Parietal lobe (tissue), 2 donors: ENCODE measurements around the genes FANCI and ARPIN.

DNA sequence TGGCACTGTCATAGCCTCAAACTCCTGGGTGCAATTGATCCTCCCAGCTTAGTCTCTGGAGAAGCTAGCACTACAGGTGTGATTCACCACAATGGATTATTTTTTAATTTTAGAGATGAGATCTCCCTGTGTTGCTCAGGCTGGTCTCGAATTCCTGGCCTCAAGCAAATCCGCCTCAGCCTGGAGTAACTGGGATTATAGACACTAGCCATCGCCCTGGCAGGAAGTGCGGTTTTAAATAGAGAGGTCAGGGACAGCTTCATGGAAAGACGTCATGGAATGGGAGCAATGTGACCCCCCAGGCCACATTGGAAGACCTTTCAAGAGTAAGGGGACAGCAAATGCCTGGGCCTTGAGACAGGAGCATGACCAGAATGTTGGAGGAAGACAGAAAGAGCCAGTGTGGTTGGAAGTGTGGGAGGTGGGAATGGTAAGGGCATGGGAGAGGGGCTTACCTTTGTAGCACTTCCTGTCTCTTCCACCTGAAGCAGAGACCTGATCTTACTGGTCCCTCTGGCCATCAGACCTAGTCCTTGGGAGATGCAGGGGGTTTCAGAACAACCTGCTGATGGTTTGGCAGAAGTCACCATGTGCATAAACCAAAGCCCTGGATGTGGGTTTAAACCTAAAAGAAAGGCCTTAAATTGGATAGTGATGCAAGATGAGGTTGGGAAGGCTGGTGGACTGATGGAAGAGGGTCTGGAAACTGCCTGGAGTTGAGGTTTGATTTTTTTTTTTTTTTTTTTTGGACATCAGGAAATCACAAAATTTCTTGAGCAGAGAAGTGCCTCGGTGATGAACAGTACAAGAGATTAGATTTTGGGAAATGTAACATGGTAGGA is 2.0 kb upstream of the ISG20 start:
- RAMPAGE, long total RNA = no peak

DNA sequence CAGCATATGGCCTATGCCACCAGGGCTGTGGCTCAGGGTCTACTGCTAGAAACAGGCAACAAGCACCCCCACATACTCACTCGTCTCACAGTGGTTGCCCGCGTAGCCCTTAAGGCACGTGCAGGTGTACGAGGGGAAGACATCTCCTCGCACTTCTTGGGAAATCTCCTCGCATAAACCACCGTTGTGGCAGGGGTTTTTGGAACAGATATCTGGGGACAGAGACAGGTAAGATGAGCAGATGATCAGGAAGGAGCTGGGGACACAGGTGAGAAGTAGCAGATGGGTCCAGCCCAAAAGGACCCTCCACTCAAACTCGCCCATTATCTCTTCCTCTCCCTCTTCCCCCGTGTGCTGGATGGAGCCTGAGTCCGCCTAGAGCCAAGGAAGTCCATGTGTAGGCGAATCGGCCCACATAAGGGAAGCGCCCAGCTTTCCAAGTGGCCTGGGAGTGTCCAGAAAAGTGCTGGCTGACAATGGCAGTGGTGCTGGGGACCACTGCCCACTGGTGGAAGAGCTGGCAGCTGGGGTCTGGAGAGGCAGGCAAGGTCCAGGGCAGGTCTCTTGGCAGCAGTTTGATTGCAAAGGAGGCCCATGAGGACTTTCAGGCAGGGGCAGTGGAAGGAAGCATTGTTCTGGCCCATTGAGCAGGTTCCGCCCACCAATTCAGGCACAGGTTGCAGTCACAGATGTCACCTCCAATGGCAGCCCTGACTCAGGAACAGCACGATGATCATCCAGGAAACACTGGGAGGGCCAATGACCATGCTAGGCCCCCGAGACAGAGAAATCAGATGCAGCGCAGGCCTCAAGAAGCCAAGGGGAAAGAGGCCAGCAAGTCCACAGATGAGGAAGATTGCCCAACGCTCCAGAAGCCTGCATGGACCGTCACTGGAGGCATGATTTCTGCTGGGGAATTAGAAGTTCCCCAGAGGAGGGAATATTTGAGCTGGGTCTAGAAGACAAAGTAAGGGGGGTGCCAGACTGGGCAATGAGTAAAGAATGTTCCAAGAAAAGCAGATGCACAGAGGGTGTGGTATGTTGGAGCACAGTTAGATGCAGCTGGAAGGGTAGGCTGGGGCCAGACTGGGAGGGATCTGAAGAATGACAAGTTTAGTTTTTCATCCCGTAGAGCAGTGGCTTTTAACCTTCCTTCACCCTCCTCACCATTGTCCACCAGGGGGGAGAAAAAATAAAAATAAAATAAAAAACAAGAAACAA is 3.1 kb downstream of the MFGE8 start:
- RAMPAGE, long total RNA = no peak

DNA sequence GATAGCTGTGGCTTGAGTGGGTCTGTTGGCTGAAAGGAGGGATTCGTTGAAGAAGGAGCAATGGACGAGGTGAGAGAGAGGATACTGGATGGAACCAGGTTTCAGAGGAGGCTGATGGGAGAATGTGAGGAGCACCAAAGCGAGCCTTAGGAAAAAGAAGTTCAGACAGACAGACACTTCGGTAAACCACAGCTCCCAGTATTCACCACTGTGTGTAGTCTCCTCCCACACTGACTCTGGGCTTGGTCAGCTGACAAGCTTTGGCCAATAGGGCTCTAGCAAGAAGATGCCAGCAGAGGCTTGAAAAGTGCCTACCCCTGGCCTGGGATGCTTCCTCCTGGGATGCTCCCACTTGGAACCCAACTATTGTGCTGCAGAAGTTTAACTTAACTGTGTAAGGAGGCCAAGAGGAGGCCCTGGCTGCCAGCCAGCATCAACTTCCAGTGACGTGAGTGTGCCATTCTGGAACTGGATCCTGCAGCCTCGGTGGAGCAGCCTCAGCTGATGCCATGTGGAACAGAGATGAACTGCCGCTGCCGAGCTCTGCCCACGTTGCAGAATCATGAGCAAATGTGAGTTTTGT is 47.4 kb upstream of the ABHD2 start:
- RAMPAGE, long total RNA = no peak

- RAMPAGE, long total RNA = no peak
Observed at GRCh38 chr15:89127900-89128780, 39.9 kb downstream of the ABHD2 start.

- RAMPAGE, long total RNA = no peak
Observed at GRCh38 chr15:89136511-89137410, 48.5 kb downstream of the ABHD2 start.

DNA sequence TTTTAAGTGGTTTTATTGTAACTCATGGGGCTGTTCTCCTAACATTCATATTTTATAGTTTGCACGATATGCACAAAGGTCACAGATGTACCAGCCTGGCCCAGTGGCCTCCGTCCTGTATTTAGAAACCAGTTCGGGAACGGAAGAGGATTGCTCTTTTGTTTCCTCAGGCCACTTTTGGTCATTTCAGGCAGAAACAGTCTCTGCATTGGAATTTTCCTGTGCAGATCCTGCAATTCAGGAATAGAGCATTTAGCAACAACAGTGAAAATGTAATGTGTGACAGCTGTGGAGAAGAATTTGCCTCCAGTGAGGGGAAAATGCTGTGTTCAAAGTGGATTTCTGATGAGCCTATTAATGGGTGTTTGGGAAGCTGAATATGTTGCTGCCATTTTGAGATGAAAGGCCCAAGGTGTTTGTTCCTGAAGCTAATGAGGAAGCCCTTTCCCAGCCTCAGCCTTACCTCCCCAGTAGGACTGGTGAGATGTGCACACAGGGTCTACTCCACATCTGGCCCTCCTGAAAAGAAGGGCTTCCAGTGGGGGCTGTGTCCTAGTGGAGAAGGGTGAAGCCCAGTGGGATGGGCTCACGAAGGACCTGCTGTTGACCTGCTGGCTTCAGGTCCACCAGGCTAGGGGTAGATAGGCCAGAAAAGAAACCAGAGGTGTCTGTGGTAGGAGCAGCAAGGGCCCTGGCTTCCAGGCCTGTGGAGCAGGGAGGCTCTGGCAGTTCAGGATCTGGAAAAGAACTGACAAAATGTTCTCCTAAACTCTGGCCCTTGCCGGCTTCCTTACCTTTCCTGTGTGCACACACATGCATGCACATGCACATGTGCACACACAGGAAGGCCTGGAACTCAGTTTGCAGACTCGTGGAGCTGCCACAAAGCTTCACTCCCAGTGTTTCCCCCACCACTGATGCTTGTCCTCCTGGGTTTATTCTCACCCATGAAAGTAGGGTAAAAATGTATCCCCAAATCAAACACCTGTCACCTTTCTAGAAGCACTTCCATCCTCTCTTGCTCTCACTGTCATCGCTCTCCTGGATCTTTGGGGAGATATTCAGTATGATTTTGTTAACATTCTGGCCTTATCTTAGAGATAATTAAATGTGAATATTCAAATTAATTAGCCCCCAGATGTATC is 49.5 kb downstream of the ABHD2 start:
- RAMPAGE, long total RNA = no peak

GRCh38 chr15:89243594-89244926 is at the start of gene FANCI:
TSS of gene FANCI (plus strand) at chr15:89243979.
- RAMPAGE, long total RNA = no peak

DNA sequence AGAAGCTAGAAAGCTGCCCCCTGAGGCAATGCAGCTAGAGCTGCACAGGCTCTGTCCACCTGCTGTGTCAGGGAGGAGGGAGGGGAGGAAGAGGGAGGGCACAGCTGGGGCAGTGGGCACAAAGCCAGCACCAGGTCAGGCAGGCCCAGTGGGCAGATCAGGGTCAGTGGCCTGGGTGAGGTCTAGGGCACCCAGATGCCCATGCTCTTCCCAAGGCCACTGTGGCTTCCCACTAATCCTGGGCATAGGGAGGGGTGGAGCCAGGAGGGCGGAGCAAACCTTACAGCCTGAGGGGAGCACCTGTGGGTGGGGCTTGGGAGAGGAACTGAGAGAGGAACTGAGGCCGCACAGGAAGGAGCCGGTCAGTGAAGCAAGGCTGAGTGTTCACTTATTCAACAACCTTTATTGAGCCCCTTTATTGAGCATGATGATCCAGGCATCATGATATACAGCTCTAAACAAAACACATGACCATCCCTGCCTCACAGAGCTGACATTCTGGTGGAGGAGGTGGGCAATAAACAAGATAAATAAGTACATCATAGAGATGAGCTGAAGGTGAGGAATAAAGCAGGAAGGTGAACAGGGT is 55.0 kb downstream of the RHCG start:
- RAMPAGE, long total RNA = no peak

DNA sequence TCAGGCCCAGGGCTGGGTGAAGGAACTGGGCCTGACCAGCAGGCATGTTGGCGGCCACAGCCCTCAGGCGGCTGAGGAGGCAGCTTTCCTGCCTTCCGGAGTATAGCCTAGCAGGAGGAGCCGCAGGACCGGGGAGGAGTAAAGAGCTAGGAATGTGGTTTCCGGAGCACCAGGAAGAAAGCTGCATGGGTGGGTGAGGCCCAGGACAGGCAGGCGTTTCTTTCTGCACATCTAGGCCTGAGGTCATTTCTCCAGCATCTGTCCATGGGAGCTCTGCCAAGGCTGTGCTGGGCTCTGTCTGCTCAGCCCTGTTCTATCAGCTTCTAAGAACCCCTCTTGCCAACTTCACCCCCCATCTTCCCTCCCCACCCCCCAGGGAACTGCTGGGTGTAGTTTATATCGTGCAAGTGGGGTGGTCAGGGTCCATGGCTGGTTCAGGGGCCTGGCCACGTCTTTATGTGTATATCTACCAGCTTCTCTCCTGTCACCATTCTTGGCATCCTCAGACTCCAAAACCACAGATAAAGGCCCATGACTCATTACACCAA is 7.8 kb upstream of the KIF7 start:
- RAMPAGE, long total RNA = no peak

GRCh38 chr15:89805177-89805870 is 9.3 kb downstream of the ANPEP start:
- RAMPAGE, long total RNA = no peak

DNA sequence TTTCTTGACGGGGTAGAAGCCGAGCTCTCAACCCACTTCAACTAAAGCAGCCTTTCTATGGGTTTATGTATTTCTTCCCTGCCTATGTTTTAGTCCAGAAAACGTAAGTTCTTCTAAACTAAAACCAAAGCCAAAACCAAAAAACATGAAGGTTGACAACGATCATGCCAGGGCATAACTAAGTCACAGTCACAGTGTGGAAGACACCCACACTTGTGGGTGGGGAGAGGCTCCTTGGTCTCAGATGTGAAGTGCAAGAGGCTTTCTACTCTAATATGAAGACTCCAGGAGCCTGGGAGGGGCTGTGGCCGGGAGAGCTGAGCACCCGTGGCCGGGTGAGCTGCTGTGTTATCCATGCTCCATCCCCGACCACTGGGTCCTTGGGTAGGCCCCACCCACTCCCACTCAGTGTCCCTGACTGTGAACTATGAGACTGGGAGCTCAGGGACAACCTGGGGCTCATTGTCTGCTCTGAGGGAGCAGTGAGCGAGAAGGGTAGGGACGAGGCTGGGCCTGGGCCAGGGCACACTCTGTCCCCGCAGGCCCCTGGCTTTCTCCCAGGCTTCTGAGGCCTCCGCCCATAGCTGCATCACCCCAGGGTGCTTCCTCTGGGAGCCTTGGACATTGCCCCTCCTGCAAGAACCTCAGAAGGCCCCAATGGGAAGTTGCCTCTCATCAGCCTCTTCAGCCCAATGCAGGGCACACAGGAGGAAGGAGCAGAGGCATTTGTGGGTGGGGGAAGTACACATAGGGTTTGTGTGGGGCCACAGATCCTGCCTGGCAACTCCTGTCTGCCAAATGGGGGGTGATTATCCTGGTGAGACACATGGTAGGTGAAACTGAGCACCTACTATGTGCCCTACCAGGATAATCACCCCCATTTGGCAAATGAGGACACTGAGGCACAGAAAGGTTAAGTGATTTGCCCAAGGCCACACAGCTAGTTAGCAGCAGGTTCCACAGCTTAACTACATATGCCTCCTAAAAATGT is 2.5 kb downstream of the ANPEP start:
- RAMPAGE, long total RNA = no peak

DNA sequence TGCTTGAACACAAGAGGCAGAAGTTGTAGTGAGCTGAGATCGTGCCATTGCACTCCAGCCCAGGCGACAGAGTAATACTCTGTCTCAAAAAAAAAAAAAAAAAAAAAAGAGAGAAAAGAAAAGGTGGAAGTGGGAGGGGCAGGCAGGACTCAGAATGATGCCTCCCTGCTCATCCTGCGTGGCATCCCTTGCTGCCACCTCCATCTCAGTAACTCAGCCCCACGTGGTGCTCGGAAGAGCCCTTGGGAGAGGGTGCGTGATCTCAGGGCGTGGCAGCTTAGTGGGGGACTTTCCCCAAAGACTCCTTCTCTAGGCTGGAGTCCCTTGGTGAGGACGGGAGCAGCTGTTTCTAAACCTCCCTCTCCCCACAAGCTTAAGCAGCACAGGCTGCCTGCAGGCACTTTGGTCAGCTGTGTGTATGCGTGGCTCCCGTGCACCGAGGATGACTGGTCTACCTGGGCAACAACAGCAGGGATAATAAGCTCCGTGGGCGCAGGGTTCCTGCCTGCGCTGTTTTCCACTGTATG is 7.3 kb upstream of the ANPEP start:
- RAMPAGE, long total RNA = no peak

DNA sequence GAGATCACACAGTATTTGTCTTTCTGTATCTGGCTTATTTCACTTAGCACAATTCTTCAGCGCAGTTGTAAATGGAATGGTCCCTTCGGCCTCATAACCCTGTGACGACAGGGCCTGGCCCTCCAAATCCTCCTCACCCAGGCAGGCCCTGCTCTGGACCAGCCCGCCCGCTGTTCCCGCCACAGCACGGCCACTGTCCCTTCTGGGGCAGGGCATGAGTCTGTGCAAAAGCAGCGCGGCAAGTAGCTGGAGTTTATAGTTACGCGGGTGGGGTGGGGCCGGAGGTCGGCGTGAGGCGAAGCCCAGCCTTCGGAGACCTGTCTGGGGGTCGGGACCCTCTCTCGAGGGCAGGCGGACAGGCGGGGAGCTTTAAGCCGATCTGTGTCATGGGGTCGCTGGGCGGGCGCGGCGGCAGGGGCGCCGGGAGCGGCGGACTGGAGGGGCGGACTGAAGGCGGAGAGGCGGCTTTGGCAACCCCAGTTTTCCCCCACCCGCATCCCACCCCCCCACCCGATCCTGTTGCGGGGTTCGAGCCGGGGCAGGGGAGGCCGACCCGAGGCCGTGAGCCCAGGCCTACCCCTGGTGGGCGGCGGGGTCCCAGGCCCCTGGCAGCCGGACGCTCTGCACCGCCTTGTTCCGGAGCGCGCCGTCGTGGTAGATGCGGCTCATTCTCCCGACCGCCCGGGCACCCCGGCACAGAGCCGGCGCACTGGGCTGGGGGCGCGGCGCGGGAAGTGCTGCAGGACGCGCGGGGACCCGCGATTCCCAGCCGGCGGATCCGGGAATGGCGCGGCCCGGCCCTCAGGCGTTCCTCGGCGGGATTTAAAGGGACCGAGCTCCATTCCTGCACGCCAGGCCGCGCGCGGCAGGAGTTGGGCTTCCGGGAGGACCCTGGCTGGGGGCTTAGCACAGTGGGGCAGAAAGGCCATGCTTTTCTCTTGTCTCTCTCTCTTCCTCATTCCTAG is at the start of gene ARPIN:
ARPIN (minus strand) TSS at position 786 of the 965 bp plus-strand sequence.
- RAMPAGE, long total RNA = no peak

GRCh38 chr15:89947458-89947692 is 34.6 kb upstream of the ARPIN start:
- RAMPAGE, long total RNA = no peak

GRCh38 chr15:90001563-90001688 is 302 bp downstream of the ZNF710 start:
- RAMPAGE, long total RNA = no peak

GRCh38 chr15:90103873-90104409 is 1.7 kb upstream of the IDH2 start:
- RAMPAGE, long total RNA = no peak

DNA sequence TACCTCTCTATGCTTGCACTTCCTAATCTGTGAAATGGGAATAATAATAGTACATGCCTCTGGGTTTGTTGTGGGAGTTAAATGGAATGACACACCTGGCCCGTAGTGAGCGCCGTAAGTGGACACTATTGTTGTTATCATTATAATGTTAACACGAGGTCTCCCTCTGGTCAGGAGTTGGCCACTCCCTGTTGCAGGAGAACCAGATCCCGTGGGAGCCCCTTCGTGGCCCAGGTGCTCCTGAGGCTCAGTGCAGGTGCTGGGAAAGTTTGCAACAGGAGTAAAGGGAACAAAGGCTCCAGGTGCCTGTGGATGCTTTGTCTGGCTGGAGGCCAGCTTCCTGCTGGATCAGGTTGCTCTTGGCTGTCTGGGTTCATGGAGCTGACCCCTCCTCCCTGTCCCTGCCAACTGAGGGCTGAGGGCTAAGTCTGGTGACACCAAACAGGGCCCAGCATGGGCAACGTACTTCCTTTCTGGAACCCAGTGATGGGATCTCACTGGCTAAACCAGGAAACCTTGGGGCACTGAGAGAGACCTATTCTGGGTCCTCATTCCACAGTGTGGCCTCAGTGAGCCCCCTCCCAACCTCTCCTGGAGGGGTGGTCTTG is 40.0 kb upstream of the SEMA4B start:
- RAMPAGE, long total RNA = no peak

- RAMPAGE, long total RNA = no peak
Observed at GRCh38 chr15:90231842-90232531, 1.8 kb downstream of the CIB1 start.

DNA sequence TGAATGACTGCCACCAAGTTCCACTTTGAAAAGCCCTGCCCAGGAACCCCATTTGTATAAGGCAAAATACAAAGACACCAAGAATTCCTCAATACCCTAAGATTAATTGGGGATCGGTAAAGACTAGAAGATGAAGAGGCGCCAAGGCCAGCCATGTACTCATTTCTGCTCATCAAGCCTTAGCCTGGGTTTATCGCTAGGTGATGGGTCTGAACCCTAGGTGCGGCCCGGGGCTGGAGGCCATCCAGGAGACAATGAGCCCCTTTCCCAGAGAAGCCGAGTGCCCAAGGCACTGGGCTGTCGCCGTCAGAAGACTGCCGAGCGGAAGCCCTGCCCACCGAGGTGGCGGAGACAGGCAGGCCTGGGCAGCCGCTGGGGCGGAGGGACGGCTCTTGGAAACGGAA is 428 bp upstream of the NGRN start:
- RAMPAGE, long total RNA = no peak

- RAMPAGE, long total RNA = no peak
Observed at GRCh38 chr15:90400726-90401284, 12.8 kb downstream of the IQGAP1 start.